HGPS cell (cell line): ENCODE measurements around a stretch of chr1.

- RRBS = no CpG with 5 or more reads among the region's 6 CpGs
Observed at GRCh38 chr1:21279876-21280634, 10.2 kb downstream of the ECE1 start.

DNA sequence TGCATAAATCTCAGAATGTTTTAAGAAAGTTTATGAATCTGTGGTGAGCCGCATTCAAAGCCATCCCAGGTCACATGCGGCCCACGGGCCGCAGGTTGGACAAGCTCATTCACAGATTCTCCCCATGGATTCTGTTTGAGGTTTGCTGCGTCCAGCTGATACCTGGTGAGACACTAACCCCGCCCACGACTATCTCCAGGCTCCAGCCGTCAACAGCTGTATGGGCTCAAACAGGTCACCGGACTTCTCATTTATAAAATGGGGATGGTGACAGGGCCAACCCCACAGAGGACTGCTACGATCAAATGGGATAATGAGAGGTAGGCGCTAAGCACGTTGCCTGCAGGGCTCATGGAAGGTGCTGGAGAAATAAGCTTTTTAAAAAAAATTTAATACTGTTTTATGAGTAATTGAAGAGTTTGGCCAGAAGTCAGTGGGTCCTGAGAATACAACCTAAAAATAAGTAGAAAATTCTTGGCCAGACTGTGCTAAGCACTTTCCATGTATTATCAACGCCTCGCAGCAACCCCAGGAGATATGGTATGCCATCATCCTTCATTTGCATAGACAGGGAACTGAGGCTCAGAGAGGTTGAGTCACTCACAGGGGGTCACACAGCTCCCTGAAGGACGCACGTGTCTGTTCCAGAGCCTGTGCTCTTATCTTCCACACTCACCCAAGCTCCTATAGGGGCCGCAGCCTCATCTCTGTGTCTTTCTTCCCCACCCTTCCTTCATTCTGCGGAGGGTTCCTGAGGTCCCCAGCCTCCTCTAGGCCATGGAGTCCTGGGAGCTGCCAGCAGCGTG, 30.0 kb upstream of the ECE1 start:
- RRBS = no CpG with 5 or more reads among the region's 19 CpGs

DNA sequence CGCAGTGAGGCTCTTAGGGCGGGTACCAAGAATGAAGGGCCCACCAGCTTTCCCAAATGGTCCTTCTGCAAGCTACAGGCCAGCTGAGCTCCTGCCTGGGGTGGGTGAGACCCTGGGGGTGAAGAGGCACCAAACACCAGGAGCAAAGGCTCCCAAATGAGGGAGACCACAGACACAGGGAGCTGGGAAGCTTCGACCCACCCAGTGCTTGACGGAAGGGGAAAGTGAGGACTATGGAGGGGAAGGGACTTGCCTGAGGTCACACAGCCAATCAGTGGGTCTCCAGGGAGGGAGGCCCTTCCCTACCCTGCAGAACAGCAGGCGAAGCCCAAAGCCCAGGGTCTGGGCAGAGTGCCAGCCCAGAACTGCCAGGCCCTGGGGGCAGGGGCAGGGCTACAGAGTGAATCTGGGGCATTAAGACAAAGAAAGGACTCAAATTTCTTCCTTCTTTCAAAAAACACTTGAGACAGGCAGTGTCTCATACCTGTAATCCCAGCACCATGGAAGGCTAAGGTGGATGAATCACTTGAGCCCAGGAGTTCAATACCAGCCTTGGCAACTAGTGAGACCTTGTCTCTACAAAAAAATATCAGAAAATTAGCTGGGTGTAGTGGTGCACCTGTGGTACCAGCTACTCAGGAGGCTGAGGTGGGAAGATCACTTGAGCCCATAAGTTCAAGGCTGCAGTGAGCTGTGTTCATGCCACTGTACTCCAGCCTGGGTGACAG, 45.5 kb upstream of the ECE1 start:
- RRBS = no CpG with 5 or more reads among the region's 5 CpGs

DNA sequence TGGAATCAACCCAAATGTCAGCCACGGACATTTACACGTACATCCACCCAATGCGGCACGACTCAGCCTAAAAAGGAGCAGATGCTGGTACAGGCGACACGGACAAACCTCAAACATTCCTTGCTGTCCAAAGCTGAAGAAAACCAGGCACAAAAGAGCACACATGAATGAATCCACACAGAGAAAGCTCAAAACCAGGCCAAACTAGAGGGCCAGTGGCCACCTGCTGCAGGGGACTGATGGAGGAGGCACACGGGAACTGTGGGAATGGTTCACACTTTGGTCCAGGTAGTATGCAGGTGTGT, 46.9 kb upstream of the ECE1 start:
- RRBS = no CpG with 5 or more reads among the region's 7 CpGs

DNA sequence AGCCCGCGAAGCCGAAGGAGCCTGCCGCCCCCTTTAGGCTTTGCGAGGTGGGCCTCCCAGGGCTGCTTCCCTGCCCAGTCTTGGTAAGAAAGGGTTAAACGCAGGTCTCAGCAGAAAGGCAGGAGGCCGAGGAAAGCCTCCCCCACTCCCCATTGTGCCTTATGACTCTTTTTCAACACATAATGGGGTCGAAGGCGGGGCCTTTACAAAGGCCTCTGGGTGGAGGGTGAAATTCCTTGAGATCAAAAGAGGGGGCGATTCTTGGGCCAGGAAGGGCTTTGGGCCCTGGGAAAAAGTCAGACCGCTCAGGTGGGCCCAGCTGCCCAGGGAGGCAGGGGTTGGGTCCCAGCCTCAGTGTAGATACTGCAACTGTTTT, 904 bp downstream of the ALPL start:
- RRBS = no CpG with 5 or more reads among the region's 11 CpGs

DNA sequence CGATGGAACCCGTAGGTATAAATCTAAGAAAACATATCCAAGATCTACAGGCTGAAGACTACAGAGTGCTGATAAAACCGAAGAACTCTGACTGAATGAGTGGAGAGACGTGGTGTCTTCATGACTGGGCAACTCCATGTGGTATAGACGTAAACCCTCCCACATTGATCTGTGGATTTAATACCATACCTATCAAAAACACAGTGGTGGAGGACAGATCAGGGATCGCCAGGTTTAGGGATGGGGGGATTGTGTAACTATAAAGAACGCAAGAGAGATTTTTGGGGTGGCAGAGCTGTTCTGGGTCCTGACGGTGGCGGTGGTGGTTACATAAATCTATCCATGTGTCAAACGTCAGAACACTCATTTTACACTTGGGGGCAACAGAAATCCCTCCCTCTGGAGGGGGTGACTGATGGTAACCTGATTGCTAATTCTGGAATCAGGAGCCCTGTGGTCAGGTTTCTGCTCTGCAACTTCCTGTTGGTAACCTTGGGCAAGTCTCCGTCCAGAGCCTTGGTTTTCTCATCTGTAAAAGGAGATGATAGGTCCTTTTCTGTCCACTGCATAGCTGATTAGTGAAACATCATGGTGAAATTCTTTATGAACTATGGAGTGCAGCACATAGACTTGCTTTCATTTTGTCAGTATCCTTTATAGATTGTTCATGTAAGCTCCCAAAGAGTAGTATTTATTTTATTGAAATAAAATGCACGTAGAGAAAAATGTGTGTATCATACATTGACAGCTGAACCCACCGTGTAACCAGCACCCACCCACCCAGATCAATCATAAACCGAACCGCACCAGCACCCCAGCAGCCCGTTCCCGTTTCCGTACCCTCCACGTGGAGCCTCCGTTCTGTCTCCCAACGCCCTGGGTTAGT, 40.9 kb downstream of the ALPL start:
- RRBS = no CpG with 5 or more reads among the region's 21 CpGs

GRCh38 chr1:21602608-21603259, 66.4 kb downstream of the RAP1GAP start:
- RRBS = no CpG with 5 or more reads among the region's 22 CpGs

GRCh38 chr1:21620305-21621010, 48.7 kb downstream of the RAP1GAP start:
- RRBS = 2% methylated on average over 3 of the region's 21 CpGs

- RRBS = no CpG with 5 or more reads among the region's 9 CpGs
Observed at GRCh38 chr1:21665486-21666507, 3.4 kb downstream of the RAP1GAP start.

GRCh38 chr1:21678760-21679285, 9.7 kb upstream of the RAP1GAP start:
- RRBS = no CpG with 5 or more reads among the region's 10 CpGs

GRCh38 chr1:21723834-21724438, 54.8 kb upstream of the RAP1GAP start:
- RRBS = no CpG with 5 or more reads among the region's 6 CpGs

GRCh38 chr1:21729495-21729945, 53.4 kb downstream of the USP48 start:
- RRBS = no CpG with 5 or more reads among the region's 3 CpGs

DNA sequence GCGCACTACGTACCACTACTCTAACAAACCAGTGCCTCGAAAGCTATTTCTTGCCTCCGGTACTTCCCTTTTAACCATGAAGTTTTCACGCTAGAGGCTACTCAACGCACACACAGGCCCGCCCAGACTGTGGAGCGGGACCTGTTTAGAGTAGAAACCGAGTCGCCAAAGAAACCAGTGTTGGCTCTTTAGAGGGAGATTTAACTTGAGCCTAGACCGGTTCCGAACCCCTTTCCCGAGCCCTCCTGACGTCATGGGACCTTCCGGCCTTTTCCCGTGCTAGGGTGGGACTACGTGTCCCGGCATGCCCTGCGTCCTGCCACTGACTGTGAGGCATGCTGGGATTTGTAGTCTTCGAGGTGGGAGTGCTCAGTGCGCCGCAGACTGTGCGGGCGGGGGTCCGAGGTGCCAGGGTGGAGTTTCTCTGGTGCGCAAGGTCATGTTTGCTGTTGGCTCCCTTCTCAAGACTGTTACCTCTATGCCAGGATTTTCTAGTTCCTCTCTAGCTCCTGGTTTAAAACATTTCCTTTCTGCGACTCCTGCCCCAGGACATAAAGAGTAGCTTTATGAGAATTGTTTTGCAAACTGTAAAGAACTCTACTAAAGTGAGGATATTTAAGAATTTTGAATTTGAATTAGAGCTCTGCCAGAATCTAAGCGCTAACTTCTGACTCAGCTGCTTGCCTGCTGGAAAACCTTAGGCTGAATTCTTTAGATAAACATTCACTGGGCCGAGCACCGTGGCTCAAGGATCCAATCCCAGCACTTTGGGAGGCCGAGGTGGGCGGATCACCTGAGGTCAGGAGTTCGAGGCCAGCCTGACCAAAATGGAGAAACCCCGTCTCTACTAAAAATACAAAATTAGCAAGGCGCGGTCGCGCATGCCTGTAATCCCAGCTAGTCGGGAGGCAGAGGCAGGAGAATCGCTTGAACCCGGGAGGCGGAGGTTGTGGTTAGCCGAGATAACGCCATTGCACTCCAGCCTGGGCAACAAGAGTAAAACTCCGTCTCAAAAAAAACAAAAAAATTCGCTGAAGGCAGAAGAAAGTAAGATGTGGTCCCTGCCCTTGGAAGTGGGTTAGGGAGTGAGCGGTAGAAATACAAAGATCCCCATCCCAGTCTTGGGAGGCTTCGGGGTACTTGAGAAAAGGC, 793 bp upstream of the USP48 start:
- RRBS = 0% methylated on average over 3 of the region's 48 CpGs

- RRBS = 44% methylated on average over 8 of the region's 27 CpGs
Observed at GRCh38 chr1:21914689-21915740, 22.1 kb downstream of the HSPG2 start.

DNA sequence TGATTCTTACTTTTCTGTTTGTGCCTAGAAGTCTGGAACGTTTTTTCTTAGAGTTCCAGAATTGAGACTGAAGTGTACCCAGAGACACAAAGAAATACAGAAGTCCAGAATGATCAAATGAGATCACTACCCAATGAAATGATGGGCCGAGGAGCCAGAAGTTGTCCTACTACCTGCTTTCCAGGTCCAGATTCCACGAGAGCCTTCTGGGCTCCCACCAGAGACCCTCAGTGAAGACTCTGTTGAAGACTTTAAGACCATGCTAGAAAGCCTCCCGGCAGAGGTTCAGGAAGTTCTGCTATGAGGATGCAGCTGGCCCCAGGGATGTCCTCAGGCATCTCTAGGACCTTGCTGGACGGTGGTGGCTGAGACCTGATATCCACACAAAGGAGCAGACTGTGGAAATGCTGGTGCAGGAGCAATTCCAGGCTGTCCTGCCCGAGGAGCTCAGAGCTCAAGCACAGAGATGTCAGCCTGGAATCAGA, 22.2 kb upstream of the CDC42 start:
- RRBS = no CpG with 5 or more reads among the region's 6 CpGs

- RRBS = no CpG with 5 or more reads among the region's 5 CpGs
Observed at GRCh38 chr1:22053887-22054175, 1.3 kb downstream of the CDC42 start.

DNA sequence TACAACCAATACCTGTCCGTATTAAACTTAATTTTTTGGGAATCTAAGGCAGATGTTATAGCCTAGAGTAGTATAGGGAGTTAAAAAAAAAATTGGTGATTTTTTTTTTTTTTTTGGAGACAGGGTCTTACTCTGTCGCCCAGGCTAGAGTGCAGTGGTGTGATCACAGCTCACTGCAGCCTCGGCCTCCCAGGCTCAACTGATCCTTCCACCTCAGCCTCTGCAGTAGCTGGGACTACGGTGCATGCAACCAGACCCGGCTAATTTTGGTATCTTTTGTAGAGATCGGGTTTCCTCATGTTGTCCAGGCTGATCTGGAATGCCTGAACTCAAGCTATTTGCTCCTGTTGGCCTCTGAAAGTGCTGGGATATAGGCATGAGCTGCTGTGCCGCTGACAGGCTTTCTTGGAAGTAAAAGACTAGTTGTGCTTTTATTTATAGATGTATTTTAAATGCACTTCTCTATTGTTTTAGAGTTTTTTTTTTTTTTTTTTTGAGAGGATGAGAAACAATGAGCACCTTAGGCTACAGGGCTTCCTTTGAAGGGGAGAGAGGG, 3.0 kb downstream of the CDC42 start:
- RRBS = no CpG with 5 or more reads among the region's 7 CpGs

GRCh38 chr1:22117165-22117679, 25.7 kb downstream of the WNT4 start:
- RRBS = no CpG with 5 or more reads among the region's 5 CpGs

DNA sequence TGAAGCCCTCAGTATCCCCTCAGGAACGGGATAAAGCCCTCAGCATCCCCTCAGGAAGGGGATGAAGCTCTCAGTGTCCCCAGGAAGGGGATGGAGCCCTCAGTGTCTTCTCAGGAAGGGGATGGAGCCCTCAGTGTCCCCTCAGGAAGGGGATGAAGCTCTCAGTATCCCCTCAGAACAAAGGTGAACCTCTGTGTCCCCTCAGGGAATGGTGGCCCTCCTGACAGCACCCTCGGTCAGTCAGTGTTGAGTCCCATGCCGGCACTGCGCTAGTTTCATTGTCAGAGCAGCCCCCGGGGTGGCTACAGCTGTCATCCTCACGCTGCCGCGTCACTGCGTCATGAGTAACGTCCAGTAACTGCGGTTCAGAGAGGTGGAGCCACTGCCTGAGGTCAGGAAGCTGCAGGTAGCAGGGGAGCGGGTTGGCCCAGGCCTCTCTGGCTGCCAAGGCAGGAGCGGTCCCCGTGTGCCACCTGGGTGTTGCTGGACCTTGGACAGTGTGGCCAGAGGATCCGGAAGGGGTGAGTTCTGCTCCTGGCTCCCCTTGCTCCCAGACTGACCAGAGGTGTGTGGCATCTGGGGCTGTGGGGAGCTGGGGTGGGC, 20.2 kb upstream of the WNT4 start:
- RRBS = 70% methylated on average over 2 of the region's 15 CpGs

DNA sequence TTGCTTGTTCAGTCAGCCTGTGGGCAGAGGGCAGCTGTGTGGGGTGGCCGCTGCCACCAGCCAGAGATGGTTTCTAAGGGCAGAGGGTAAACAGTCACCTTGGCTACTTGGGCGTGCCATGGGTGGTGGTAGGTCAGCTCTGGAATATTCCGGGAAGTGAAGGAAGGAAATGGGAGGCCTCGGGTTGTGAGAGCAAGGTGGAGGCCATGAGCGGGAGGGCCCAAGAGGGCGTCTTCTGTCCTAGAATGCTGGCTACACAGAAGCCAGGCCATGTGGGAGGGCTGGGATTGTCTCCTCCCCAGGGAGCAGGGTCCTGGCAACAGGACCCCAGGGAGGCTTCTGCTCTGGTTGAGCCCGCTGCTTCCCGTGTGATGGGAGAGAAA, 20.7 kb upstream of the WNT4 start:
- RRBS = no CpG with 5 or more reads among the region's 8 CpGs